GM23338 (cell line): ENCODE data around the gene ZMAT3.

DNA sequence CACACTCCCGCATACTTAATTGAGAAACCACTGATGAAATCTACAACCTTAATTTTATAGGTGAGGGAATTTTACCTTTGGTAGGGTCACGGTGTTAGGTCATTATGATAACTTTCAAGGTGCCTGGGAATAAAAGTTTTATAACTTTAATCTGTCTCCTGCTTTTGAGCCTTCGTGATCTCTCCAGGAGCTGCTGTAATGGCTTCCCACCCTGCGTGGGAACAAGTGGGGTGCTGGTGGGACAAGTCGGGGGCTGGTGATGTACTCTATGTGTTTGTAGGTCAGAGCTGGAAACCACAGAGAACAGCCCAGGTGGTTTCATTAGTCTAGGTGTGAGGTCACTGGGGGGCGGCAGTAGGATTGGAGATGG is 115.3 kb downstream of the FNDC3B start:
- PRO-cap, result no peak
- RAMPAGE, long total RNA, result no peak

- PRO-cap, result no peak
- RAMPAGE, long total RNA, result no peak
Measured at GRCh38 chr3:172280218-172280585, 168.1 kb downstream of the GHSR start.

GRCh38 chr3:172315298-172316012 is 132.8 kb downstream of the GHSR start:
- PRO-cap, result no peak
- RAMPAGE, long total RNA, result no peak

- PRO-cap, result no peak
- RAMPAGE, long total RNA, result no peak
Measured at GRCh38 chr3:172516257-172517273, 6.7 kb downstream of the TNFSF10 start.

- PRO-cap, result no peak
- RAMPAGE, long total RNA, result no peak
Measured at GRCh38 chr3:172522188-172522835, 918 bp downstream of the TNFSF10 start.

- PRO-cap, result no peak
- RAMPAGE, long total RNA, result no peak
Measured at GRCh38 chr3:172594479-172595068, 71.3 kb upstream of the TNFSF10 start.

DNA sequence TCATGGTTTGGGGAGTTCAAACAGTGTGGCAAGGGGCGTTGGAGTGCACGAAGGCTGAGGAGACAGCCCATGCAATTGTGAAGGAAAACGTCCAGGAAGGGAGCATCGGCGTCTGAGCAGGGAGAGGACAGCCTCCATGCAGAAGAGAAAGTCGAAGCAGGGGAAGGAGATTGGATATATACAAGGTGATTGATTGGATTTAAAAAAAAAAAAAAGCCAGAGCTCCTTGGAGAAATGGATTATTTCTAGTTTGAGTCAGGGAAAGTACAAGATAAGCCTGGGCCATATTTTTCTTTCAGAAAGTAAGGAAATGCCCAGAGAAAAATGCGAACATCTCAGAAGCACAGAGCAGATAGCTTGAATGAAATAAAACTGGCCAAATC is 836.8 kb downstream of the TBL1XR1 start:
- PRO-cap, result no peak
- RAMPAGE, long total RNA, result no peak

DNA sequence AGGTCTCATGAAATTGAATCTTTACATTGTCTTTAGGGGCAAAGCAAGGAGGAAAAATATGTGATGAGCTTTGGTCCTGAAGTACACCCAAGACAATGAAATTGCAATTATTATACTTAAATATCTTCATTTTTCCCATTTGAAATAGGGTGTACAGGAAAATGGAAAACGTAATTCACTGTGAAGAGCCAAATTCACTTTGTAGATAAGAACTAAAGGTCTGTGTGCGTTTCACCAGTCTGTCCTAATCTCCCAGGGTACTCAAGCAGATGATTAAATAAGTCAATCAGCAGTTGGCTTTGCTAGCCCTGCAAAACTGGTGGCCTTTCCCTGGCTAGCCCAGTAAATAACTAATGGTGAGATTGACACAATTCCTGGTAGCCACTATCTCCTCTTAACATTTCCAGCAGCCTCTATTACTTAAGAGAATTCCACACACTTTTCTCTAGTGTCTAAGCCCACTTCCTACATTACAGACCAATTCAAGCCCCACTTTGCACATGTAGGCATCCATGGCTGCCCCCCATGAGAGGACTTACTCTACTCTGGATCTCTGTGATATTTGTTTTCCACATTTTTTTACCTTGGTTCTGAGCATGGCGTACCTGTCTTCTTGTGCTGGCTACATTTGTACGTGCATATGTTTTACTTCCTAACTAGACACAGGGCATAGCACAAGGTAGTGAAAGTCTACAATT is 389.3 kb downstream of the TBL1XR1 start:
- PRO-cap, result no peak
- RAMPAGE, long total RNA, result no peak

DNA sequence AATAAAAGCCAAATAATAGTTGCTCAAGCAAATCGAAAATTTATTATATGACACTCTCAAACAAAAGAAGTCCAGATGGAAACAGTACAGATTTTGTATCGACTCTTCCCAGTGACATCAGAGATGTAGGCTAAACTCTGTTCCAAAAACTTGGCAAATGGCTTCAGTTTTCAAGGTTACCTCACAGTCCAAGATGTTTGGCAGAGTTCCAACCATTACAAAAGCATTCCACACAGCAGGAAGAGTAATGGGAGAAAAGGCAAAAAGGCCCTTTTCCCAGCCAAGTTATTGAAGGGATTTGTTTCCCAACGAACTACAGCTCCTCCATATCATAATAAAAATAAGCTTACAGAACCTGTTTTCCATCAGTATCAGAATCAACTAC is 290.9 kb downstream of the TBL1XR1 start:
- PRO-cap, result no peak
- RAMPAGE, long total RNA, result no peak

DNA sequence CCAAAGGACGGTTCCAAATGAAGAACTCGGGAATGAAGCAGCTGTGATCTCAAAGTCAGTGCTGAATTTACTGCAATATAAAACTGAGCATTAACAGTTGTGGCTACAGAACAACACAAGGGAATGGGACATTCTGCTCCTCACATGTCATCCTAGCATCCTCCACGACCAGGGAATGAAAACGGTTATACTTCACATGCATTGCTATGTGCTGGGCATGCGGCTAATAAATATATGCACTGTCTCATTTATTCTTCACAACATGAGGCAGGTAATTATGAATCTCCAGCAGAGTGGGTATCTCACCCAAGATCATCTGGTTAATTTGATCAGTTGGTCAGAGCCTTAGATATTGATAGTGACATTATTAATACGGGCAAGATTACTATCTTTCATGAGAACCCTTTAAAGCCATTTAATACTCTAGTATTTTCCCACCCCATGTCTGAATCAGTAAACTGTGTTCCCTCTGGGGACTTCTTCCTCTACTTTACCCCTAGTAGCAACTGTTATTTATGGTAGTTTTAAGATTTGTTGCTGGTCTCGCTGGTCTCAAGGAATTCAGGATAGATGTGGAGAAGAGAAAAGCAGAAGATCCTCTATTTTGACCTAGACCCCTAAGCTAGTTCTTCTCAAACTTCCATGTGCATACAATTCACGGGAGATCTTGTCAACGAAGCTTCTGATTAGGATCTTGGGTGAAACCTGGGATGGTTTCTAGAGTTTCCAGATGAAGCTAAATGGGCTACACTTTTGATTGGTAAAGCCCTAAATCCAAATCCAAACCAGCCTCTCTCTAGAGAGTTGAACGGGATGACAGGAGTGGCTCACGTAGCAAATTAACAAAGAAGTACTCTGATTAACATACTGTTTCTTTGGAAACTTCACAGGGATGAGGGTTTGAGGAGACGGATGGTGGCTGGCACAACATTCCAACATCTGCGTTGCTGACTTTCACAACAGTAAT is 181.8 kb downstream of the TBL1XR1 start:
- PRO-cap, result no peak
- RAMPAGE, long total RNA, result no peak

GRCh38 chr3:177084560-177085033 is 112.7 kb downstream of the TBL1XR1 start:
- PRO-cap, result no peak
- RAMPAGE, long total RNA, result no peak

DNA sequence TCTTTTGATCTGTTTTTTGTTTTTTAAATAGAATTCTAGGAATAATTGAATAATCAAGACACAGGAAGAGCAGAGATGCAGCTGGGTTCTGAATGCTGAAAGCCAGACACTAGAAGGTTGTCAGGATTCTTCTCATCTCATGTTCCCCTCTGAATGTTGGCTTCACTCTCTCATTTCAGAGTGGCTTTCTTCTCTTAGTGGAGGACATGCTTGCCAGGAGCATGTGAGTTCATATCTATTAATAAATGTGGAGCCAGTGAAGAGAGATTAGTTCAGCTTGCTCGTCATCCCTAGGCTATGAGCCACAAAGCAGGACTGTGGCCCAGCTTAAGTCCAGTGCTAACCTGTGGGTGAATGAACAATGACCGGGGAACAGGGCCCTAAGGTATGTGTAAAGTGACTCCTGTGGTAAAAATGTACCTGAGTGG is 96.8 kb upstream of the TBL1XR1 start:
- PRO-cap, result no peak
- RAMPAGE, long total RNA, result no peak

- PRO-cap, result no peak
- RAMPAGE, long total RNA, result no peak
Measured at GRCh38 chr3:177361566-177362014, 164.3 kb upstream of the TBL1XR1 start.

- PRO-cap, result no peak
- RAMPAGE, long total RNA, result no peak
Measured at GRCh38 chr3:177478277-177478910, 281.1 kb upstream of the TBL1XR1 start.

DNA sequence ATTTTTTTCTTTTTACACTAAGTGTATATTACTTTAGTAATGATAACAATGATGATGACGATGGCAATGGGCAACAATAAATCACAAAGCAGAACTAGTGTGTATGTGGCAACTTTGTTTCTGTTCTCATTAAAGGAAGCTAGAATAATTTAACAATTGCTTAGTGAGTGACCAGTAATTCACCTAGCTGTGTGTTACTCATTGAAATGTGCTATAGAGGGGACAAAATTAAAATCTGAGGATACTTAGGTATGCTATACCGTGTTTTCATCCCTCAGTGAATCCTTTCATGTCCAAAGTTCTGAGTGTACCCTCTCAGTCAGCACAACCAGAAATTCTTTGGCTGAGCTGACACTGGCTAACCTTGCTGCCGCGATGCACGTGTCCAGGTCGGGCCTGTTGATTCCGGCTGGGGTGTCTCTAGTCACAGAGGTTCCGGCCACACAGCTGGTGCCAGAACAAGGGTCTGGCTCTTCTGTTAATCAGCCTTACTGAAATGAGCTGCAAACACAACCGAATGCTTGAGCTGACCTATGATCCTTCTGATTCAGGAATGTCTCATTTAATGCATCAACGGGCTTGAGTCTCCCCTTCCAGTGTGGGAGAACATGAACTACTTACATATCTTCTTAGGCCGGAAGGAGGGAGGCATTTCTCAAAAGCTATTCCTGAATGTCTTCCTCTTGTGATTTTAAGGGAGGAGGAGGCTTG is 318.7 kb upstream of the TBL1XR1 start:
- PRO-cap, result no peak
- RAMPAGE, long total RNA, result no peak

DNA sequence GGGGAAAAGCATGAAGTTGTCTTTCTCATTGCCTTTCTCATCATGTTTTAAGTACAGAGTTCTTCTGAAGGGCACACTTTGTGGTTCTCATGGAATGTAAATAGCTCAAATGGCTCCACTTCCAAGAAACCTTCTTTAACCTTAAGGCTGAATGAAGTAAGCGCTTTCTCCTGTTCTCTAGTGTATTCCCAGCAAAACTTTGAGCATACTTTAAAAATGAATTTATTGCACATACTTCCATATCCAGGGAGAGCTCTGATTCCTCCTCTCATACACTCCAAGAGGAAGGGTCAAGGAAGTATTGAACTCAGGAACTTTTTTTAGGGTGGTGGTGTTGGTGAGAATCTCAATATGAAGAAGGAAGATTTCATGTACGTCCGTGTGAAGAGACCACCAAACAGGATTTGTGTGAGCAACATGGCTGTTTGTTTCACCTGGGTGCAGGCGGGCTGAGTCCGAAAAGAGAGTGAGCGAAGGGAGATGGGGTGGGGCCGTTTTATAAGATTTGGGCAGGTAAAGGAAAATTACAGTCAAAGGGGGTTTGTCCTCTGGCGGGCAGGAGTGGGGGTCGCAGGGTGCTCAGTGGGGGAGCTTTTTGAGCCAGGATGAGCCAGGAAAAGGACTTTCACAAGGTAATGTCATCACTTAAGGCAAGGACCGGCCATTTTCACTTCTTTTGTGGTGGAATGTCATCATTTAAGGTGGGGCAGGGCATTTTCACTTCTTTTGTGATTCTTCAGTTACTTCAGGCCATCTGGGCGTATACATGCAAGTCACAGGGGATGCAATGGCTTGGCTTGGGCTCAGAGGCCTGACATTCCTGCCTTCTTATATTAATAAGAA is 468.4 kb upstream of the TBL1XR1 start:
- PRO-cap, result no peak
- RAMPAGE, long total RNA, result no peak

GRCh38 chr3:179071163-179072132 is at the start of gene ZMAT3:
Gene ZMAT3 (minus strand): TSS chr3:179071809.
- PRO-cap, result bidirectional peak, plus-strand start at chr3:179071887, minus-strand start at chr3:179071805
- RAMPAGE, long total RNA, result no peak

DNA sequence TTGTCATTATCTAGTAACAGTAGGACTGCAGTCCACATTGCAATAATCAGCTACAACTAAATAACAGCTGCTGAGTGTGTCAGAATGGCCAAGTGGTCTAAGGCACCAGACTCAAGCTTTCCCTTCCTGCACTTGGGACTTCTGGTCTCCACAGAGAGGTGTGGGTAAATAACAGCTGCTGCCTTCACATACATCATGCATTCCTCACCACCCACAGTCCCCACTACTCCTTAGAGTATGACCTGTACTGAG is 22.1 kb upstream of the ZMAT3 start:
- PRO-cap, result no peak
- RAMPAGE, long total RNA, result no peak

- PRO-cap, result bidirectional peak, plus-strand start at chr3:179323787, minus-strand start at chr3:179323692; unidirectional peak, minus-strand start at chr3:179323827
- RAMPAGE, long total RNA, result no peak
Measured at GRCh38 chr3:179323575-179324177, 845 bp downstream of the ZNF639 start.

GRCh38 chr3:179588499-179589614 is 15.6 kb downstream of the MRPL47 start:
- PRO-cap, result no peak
- RAMPAGE, long total RNA, result no peak